SK-N-DZ (cell line): ENCODE measurements around a stretch of chr2.

DNA sequence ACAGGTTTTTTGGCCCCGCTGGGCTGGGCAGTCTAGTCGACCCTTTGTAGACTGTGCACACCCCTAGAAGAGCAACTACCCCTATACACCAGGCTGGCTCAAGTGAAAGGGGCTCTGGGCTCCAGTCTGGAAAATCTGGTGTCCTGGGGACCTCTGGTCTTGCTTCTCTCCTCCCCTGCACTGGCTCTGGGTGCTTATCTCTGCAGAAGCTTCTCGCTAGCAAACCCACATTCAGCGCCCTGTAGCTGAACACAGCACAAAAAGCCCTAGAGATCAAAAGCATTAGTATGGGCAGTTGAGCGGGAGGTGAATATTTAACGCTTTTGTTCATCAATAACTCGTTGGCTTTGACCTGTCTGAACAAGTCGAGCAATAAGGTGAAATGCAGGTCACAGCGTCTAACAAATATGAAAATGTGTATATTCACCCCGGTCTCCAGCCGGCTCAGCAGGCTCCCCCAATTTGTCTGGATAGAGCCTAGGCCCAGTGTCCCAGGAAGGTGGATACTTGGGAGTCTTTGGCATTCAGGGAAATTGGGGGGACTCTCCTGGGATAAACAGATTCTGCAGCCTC lies 2.6 kb upstream of the HOXD4 start:
RAMPAGE:
- cytosol, long total RNA = no peak
- nucleus, long total RNA = no peak

GRCh38 chr2:176161944-176162678 lies 5.0 kb downstream of the HOXD3 start:
RAMPAGE:
- cytosol, long total RNA = no peak
- nucleus, long total RNA = no peak

DNA sequence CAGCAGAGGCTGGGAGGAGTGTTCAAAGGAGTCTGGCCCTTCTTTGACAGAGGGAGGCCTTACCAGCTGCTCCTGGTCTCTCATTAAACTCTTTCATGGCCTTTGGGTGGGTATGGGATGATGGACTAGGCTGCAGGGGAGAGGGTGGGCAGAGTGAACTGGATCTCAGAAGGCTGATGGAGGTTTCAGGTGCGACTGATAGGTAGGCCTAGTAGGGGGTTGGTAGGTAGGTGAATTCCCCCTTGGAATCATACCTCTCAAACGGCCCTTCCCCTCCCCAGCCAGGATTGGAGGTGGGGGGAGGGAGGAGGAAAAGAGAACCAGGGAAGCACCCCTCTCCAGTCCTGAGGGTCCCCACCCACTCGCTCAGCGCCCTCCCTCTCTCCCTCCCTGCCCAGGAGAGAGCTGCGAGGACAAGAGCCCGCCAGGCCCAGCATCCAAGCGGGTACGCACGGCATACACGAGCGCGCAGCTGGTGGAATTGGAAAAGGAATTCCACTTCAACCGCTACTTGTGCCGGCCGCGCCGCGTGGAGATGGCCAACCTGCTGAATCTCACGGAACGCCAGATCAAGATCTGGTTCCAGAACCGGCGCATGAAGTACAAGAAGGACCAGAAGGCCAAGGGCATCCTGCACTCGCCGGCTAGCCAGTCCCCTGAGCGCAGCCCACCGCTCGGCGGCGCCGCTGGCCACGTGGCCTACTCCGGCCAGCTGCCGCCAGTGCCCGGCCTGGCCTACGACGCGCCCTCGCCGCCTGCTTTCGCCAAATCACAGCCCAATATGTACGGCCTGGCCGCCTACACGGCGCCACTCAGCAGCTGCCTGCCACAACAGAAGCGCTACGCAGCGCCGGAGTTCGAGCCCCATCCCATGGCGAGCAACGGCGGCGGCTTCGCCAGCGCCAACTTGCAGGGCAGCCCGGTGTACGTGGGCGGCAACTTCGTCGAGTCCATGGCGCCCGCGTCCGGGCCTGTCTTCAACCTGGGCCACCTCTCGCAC lies 14.3 kb downstream of the HOXD3 start:
RAMPAGE:
- cytosol, long total RNA = no peak
- nucleus, long total RNA = no peak

DNA sequence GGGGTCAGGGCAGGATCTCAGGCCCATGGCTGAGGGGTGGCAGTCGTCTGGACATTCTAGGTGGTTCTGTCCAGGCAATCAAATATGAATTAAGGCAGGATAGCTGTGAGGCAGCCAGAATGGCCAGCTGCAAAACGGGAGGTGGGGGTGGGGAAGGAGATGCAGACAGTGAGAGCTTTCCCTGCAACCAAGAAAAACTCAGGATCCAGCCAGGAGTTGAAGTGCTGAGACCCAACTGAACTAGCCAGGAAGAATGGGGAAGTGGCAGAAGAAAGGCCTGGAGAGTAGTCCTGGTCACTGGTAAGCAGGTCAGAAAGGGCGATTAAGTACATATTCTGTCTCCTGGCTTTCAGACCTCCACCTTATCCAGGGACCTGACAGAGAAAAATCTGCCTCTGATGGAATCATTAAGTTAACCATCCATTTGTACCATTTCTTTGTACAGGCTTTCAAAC lies 12.8 kb upstream of the HOXD1 start:
RAMPAGE:
- cytosol, long total RNA = no peak
- nucleus, long total RNA = no peak

RAMPAGE:
- cytosol, long total RNA = no peak
- nucleus, long total RNA = no peak
These were observed 942 bp upstream of the HOXD1 start for GRCh38 chr2:176187463-176187988.

DNA sequence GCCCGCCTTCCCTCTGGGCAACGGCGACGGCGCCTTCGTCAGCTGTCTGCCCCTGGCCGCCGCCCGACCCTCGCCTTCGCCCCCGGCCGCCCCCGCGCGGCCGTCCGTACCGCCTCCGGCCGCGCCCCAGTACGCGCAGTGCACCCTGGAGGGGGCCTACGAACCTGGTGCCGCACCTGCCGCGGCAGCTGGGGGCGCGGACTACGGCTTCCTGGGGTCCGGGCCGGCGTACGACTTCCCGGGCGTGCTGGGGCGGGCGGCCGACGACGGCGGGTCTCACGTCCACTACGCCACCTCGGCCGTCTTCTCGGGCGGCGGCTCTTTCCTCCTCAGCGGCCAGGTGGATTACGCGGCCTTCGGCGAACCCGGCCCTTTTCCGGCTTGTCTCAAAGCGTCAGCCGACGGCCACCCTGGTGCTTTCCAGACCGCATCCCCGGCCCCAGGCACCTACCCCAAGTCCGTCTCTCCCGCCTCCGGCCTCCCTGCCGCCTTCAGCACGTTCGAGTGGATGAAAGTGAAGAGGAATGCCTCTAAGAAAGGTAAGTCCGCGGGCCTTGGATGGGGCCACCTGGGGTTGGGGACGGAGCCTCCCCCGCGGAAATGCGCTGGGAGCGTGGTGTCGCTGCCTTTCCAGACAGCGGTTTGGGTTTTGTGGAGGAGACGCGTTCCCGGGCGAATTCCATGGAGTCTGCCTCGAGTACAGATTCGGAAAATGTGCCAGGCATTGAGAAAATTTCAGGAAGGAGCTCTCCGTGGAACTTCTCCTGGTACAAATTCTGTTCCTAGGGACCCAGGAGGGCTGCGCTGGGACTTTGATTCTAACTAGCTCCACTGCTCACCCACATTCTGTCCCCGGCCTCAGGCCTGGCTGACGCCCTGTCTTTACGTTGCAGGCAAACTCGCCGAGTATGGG lies 703 bp downstream of the HOXD1 start:
RAMPAGE:
- cytosol, long total RNA = start-site peak on the minus strand centred at position 58 of the sequence, 48 bp wide, 22 and 20 reads in 2 replicates
- nucleus, long total RNA = no peak

RAMPAGE:
- cytosol, long total RNA = no peak
- nucleus, long total RNA = no peak
These were observed 225.9 kb downstream of the MTX2 start for GRCh38 chr2:176495135-176495564.

GRCh38 chr2:176743866-176744484 lies 468.6 kb upstream of the HNRNPA3 start:
RAMPAGE:
- cytosol, long total RNA = no peak
- nucleus, long total RNA = no peak

DNA sequence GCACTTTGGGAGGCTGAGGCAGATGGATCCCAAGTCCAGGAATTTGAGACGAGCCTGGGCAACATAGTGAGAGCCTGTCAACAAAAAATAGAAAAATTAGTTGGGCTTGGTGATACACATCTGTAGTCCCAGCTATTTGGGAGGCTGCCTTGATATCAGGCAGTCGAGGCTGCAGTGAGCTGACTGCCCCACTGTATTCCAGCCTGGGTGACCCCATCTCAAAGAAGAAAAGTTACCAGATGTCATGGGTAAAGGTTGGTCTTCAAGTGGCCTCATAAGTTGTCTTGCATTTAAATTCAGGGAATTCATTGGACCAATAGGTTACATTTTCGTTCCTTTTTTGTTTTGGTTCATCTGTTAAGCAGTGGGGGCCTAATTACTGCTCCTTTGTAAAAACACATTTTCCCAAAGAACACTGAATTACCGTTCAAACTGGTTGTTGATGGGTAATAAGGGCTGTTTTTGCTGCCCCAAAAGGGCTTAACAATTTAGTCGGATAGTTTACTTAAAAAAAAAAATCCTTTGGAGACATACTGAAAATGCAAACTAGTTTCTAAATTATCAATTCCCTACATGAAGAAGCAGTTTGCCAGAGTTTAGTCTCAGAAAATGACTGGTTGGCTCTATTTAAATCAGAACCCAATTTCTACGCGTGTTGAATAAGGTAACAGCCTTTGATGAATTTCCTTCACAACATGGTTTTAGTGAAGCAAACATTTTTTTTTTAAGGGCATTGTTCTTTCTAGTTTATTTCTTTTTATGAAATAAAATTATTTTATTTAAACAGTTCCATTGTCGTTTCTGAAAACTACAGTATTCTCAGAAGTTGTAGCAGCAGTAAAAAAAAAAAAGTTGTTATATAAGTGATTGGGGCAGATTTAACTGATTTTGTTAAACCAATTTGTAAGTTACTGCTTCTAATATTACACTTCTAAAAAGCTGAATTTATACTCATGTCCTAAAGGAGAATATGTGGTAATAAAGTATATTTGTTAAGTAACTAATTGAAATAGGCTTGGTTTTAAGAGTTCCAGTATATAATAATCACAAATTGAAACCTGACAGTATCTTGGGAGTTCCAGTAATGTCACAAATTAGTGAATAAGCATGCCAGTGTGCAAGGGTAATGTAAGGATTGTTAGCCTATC lies 10.3 kb downstream of the HNRNPA3 start:
RAMPAGE:
- cytosol, long total RNA = no peak
- nucleus, long total RNA = no peak

GRCh38 chr2:177233805-177234720 lies 21.5 kb downstream of the HNRNPA3 start:
RAMPAGE:
- cytosol, long total RNA = no peak
- nucleus, long total RNA = no peak

DNA sequence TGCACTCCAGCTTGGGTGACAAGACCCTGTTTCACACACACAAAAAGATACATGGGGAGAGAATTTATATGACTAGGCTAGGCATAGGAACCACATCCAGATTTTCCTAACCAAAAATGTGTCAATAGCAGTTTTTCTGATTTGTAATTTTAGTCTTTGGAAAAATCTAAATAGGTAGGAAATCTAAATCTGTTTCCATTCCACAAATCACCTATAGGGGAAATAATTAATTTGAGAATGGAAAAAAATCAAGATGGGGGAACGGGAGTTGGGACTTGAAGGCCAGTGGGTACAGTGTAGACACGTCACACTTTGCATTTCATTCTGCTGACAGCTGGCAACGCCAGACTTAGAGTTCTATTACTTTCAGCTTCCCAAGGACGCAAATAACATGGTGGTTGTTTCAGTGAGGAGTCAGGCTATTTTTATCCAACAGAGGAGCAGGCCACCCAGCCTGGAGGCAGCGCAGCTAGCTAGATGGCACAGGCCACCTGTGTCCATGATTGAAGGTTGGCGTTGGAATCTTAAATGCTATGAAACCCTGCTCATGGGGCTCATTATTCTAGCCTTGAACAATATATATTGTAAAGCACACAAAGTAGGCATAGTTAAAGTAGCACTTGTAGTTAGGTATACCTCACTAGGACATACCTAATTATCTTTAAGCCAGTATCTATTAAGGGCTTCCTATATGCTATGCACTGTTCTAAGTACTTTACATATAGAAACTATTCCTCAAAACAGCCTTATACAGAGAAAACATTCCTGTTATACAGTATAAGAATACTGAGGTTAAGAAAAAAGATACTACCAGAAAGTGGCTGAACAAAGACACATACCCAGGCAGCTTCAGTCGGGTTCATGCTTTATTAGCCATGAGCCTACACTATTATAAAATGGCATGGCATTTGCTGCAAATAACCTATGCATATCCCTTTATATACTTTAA lies 23.5 kb downstream of the HNRNPA3 start:
RAMPAGE:
- cytosol, long total RNA = no peak
- nucleus, long total RNA = no peak

GRCh38 chr2:177679875-177680192 lies 61.3 kb upstream of the TTC30A start:
RAMPAGE:
- cytosol, long total RNA = no peak
- nucleus, long total RNA = no peak

RAMPAGE:
- cytosol, long total RNA = no peak
- nucleus, long total RNA = no peak
These were observed 3.5 kb upstream of the OSBPL6 start for GRCh38 chr2:178190868-178191250.

GRCh38 chr2:178437507-178438215 lies 13.3 kb downstream of the PRKRA start:
RAMPAGE:
- cytosol, long total RNA = no peak
- nucleus, long total RNA = no peak

GRCh38 chr2:178454465-178455102 lies 3.4 kb downstream of the PJVK start:
RAMPAGE:
- cytosol, long total RNA = no peak
- nucleus, long total RNA = no peak

GRCh38 chr2:178480946-178481337 lies 685 bp downstream of the PLEKHA3 start:
RAMPAGE:
- cytosol, long total RNA = no peak
- nucleus, long total RNA = no peak

DNA sequence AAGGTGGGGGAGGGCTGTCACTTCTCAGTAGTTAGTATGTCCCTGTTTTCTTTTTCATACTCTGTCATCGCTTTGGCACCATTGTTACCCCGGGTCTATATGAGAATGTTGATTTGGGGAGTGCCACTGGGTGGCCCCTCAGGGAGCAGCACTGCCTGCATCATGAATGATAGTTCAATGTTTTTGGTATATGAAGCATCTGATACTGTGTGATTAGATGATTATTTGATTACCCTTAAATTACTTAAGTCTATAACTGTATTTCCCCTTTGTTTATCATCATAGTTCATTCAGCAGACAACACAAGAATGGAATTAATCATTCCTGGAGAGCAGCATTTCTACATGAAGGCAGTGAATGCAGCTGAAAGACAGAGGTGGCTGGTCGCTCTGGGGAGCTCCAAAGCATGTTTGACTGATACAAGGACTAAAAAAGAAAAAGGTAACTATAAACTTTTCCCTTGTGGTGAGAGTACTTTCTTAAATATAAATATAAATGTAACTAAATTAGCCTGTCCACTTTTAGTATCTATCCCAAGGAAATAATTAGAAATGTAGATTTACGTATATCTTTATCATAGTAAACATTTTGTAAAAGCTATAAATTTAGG lies 10.2 kb downstream of the PLEKHA3 start:
RAMPAGE:
- cytosol, long total RNA = no peak
- nucleus, long total RNA = no peak

GRCh38 chr2:178533156-178533971 lies 53.1 kb downstream of the PLEKHA3 start:
RAMPAGE:
- cytosol, long total RNA = no peak
- nucleus, long total RNA = no peak

DNA sequence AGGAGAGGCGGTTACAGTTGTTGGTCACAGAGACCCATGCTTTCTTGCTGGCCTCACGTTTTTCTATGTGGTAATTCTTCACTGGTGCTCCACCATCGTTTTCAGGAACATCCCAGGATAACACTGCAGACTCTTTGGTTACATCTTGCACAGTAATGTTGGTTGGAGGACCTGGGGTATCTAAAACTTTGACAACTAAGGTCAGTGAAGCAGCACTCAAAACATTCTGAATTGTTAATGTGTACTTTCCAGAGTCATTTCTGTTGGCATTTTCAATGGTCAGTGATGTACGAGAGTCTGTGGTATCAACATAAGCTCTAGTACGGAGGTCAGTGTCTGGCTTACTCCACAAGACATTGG lies 79.1 kb downstream of the PLEKHA3 start:
RAMPAGE:
- cytosol, long total RNA = no peak
- nucleus, long total RNA = no peak

RAMPAGE:
- cytosol, long total RNA = no peak
- nucleus, long total RNA = no peak
These were observed 56.9 kb downstream of the TTN start for GRCh38 chr2:178750400-178750599.